Epithelial cell of esophagus (primary cell): ENCODE measurements around the genes TUBB8B and ADCYAP1.

GRCh38 chr18:49331-50054, at the start of gene TUBB8B:
Gene TUBB8B (minus strand): TSS chr18:49615.
- RRBS: 95% methylated on average over 2 of the region's 36 CpGs

GRCh38 chr18:475081-475565, 25.4 kb downstream of the COLEC12 start:
- RRBS: no CpG with 5 or more reads among the region's 5 CpGs

GRCh38 chr18:498995-500031, 1.2 kb downstream of the COLEC12 start:
- RRBS: 4% methylated on average over 5 of the region's 47 CpGs

GRCh38 chr18:688227-688952, 24.0 kb downstream of the ENOSF1 start:
- RRBS: no CpG with 5 or more reads among the region's 8 CpGs

DNA sequence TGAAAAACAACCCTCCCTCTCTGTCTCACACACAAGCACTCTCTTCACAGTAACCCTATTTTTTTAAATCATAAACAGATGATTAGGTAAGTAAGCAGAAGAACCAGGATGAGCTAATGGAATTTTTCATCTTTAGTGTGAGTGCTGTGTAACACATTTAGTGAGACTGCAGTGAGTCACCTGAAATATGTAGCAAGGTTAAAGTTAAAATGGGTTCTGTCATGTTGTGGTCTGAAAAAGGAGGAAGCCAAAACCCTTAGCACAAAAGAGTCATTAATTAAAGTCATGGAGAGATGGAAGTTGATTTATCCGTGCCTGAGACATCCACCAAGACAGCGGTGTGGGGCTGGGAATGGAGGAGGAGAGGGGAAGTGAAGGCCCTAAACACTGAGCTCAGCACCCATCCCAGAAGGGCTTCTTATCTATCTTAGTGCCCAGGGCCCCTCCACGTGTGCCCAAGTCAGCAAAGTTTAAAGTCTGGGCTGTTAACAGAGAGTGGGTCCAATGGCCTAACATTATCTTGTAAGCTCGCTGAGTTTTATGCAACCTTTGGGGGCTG, 9.5 kb downstream of the ENOSF1 start:
- RRBS: no CpG with 5 or more reads among the region's 4 CpGs

GRCh38 chr18:712094-712474, 346 bp downstream of the ENOSF1 start:
- RRBS: 2% methylated on average over 6 of the region's 35 CpGs

DNA sequence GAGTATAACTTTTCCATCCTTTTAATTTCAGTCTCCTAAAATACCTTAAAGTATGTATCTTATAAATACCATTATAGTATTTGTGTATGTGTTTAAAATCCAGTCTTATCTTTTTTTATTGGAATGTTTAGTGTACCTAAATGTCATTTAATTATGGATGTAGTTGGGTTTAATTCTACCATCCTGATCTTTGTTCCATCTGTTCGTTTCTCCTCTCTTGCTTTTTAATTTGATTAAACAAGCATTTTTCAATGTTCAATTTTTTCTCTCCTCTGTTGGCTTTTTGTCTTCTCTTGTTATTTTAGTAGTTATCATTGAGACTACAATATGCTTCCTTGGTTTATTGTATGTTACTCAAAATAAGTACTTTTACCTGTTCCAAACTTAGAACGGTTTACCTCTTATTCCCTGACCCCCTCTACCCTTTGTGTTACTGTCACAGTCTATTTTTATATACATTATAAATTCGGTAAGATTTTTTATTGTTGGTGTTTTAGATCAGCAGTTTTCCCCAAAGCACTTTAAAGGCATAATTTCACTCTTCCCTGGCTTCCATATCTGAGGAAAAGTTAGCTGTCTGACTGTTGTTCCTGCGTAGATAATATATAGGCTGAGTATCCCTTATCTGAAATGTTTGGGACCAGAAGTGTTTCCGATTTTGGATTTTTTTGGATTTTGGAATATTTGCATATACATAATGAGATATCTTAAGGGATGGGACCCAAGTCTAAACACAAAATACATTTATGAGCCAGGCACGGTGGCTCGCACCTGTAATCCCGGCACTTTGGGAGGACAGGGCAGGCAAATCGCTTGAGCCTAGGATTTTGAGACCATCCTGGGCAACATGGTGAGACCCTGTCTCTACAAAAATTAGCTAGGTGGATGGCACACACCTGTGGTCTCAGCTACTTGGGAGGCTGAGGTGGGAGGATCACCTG, 15.1 kb upstream of the ENOSF1 start:
- RRBS: no CpG with 5 or more reads among the region's 9 CpGs

GRCh38 chr18:808229-809008, 3.6 kb downstream of the YES1 start:
- RRBS: no CpG with 5 or more reads among the region's 6 CpGs

- RRBS: no CpG with 5 or more reads among the region's 21 CpGs
These were observed 771 bp downstream of the YES1 start for GRCh38 chr18:811180-811762.

DNA sequence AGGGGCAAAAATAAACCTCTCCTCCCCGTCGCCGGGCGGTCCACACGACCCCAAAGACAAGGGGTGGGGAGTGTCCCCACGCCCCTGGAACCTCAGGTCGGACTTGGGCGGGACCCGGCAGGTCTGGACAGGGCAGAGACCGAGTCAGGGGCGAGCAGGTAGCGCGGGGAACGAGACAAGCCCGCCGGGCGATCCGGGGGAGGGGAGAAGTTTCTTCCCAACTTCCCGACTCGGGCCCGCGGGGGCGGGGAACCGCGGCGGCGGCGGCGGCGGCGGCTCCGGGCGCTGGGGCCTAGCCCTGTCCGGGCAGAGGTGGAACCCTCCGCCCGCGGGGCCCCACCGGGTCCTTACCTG, 302 bp downstream of the YES1 start:
- RRBS: 1% methylated on average over 20 of the region's 38 CpGs

- RRBS: no CpG with 5 or more reads among the region's 13 CpGs
These were observed 27.6 kb upstream of the YES1 start for GRCh38 chr18:839299-840469.

DNA sequence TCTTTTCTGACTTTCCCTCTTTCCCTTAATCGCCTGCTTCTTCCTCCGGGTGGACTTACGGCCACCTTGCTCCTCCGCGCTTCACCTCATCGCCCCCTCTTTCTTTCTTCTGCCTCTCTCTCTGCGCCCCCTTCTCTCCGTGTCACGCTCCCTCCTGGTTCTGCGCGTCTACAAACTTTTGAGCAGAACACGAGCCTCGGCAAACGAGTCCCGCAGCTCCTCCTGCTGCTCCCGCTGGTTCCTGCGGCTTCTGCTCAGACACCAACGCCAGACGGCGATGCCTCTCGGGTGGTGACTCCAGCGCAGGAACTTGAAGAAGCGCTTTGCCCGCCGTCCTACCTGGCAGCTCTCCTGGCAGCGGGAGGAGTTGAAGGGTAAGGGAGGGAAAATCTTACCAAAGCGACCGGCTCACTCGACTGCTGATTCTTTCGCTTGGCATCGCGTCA, at the start of gene ADCYAP1:
Gene ADCYAP1 (plus strand): TSS at position 185 of the 446 bp plus-strand sequence.
- RRBS: 6% methylated on average over 5 of the region's 32 CpGs

DNA sequence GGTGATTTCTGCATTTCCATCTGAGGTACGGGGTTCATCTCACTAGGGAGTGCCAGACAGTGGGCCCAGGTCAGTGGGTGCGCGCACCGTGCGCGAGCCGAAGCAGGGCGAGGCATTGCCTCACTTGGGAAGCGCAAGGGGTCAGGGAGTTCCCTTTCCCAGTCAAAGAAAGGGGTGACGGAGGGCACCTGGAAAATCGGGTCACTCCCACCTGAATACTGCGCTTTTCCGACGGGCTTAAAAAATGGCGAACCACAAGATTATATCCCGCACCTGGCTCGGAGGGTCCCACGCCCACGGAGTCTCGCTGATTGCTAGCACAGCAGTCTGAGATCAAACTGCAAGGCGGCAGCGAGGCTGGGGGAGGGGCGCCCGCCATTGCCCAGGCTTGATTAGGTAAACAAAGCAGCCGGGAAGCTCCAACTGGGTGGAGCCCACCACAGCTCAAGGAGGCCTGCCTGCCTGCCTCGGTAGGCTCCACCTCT, 324.0 kb downstream of the METTL4 start:
- RRBS: no CpG with 5 or more reads among the region's 26 CpGs

- RRBS: no CpG with 5 or more reads among the region's 5 CpGs
These were observed 67.5 kb upstream of the EMILIN2 start for GRCh38 chr18:2778998-2779952.

- RRBS: no CpG with 5 or more reads among the region's 28 CpGs
These were observed 8.8 kb downstream of the EMILIN2 start for GRCh38 chr18:2855310-2856360.

- RRBS: no CpG with 5 or more reads among the region's 11 CpGs
These were observed 47.4 kb downstream of the EMILIN2 start for GRCh38 chr18:2894131-2894706.

DNA sequence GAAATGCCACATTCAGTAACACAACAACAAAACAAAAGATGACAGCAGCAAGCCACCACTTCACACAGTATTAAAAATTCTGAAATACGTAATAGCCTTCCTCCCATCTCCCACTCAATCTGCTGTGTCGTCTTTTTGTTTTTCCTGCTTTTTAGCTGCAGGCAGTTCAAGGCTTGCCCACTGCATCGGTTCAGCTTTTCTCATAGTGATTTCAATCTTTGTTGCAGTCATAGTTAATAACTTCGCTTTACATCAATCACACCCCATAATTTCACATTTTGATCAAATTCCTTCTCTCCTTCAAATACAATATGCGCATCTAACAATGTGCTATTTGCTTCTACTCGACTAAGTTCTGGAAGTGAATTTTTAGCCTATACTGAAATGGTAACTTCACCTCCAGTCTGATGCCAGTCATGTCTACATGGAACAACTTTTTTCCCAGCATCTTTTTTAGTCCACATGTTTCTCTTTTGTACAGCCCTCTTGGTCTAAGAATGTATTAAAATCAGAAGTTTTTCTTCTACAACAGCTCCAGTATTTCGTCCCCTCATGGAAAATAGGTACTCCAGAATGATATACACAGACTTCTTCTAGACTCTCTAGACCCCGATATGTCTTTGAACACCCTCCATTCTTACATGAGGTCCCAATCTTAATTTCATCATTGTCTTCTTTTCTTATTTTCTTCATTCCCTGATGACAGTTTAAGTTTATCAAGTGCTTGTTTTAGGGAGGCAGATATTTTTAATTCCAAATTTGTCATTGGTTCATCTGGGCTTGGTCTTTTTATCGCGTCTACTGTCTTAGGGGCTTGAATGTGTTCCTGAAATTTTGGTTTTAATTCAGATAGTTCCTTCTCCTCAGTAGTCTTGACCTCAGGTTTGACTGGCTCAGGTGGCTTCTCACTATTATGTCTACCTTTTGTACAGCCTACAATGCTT, 67.2 kb downstream of the LPIN2 start:
- RRBS: no CpG with 5 or more reads among the region's 10 CpGs

GRCh38 chr18:2980298-2981003, 32.5 kb downstream of the LPIN2 start:
- RRBS: no CpG with 5 or more reads among the region's 6 CpGs

DNA sequence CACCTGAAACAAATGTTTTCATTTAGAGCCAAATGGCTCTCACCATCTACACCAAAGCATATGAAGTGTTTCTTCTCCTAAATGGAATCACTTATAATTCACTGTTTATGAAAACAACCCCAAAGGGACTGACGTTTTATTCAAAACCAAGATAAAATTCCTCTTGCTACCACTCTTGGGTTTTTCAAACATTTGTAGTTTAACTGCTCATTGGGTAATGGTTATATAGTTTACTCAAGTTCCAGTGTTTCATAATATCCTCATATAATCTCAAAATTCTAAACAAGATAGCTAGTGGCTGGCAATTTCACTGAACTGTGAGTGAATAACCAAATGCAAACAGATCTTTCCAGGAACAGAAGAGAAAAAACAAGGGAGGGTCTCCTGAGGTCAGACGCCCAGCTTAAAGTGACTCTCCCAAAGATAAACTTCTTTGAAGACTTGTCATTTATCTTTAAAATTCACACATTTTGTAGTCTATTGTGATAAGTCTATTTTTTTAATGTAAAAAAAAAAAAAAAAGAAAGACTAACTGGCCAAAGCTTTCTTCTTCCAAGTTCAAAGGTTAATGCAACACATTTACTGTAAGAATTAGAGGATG, 26.8 kb downstream of the LPIN2 start:
- RRBS: no CpG with 5 or more reads among the region's 2 CpGs

- RRBS: no CpG with 5 or more reads among the region's 5 CpGs
These were observed 39.1 kb upstream of the LPIN2 start for GRCh38 chr18:3052045-3052521.